ENCODE measurements around a stretch of chr22.

DNA sequence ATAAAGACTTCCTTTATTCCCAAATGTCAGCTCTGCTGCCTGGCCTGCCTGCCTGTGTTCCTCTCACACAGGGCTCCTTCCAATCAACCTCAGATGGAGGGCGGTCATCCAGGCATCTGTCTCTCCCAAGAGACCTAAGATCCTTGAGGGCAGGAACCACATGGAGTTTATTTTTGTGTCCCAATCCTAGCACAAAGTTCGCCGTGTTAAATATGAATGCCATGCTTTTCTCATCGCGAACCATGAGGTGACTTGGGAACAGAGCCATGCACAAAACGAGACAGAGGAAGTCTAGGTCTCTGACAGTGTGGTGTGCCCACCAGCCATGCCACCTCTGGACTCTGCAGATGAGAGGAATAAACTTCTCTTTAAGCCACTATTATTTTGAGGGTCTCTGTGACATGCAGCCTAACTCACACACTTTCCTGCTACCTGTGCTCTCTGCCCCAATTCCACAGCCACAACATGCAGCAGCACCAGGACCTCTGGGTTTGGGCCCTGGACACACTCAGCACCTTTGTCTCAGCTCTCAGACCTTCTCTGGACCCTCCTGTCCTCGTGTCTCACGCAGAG is 72.9 kb upstream of the ARFGAP3 start:
- PRO-cap = no peak

DNA sequence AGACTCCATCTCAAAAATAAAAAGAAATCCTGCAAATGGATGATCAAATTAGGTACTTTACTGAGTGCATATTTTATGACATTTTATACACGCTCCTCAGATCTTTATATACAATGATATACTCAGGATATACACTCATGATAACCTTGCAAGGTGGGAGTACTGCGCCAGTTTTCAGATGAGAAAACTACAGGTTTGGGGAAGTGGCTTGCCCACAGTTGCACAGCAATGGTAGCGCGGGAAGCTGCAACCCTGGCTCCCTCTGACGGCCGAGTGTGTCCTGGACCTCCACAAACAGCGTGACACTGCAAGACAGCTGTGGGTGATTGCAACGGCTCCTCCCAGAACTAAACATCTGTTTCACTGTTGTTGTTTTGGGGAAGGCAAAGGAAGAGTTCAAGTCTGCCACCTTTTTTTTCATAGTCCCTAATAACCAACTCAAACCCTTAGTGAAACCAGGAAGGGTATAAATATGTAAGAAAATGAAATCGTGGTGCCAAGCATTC is 47.0 kb downstream of the PACSIN2 start:
- PRO-cap = no peak

DNA sequence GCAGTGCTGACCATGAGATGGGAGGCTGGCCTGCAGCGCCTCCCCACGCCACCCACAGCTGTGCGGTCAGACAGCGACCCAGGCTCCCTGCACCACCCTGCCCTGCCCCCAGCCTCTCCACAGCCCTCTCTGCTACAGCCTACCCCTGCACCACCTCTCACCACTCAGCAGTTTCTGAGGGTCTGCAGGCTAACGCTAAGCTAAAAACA is 44.2 kb downstream of the PACSIN2 start:
- PRO-cap = no peak

GRCh38 chr22:43001523-43001855 is 13.5 kb downstream of the PACSIN2 start:
- PRO-cap = no peak

GRCh38 chr22:43003647-43004134 is 11.3 kb downstream of the PACSIN2 start:
- PRO-cap = no peak

DNA sequence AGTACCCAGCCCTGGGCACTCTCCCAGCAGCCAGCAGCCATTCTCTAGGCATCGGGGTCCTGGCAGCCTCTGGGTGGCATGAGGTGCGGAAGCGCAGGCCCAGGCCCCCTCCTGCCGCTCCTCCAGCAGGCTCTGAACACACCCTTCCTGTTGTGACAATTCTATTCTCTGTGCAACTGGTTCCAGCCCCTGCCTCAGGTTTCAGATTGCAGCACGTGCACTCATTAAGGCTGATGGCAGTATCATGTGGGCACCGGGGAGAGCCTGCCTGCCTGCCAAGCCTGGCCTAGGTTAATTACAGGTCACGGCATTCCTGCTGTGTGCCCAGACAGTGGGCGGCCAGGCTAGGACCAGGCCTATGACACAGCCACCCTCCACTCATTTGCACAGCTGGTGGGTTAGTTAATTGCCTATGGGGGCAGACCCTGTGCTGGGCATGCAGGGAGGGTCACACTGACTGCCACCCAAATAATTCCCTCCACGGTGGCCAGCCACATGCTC is 10.1 kb upstream of the PACSIN2 start:
- PRO-cap = no peak

DNA sequence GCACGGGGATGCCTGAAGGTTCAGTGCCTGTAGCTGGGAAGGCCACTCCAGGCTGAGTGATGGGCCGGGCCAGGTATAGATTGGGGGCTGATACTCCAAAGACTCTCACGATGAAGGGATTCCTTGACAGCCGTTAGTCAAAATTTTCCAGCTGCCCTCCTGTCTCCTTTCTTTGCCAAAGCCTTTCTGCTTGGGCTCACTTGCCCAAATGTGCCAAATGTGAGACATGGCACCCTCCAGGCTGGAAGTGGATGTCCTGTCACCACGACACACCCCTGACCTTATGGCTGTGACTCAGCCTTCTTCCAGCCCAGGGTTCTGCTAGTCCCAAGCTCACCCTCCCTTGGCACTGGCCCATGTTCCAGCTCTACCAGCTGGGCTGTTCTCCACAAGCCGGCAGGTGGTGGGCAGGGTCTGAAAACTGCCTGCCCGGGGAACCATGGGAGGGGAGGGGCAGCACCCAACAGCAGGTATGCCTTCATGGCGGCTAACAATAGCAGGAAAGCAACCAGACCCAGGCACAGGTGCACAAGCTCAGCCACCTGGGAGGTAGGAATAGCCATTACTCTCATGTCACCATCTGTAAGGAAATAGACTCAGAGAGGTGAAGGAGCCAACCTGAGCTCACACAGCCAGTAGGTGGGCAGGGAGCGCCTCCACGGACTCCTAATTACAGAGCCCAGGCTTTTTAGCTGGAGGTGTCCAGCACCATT is 13.4 kb upstream of the PACSIN2 start:
- PRO-cap = no peak

DNA sequence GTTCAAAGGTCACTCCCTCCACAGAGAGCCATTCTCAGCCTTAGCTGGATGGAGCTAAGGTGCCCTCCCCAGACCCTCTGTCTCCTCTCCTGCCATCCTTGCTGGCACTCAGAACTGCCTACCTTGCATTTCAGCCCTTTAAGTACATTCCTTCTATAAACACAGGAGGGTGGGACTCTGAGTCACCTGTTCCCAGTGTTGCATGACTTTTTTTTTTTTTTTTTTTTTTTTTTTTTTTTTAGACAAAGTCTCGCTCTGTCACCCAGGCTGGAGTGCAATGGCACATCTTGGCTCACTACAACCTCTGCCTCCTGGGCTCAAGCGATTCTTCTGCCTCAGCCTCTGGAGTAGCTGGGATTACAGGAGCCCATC is 8.5 kb downstream of the TTLL1 start:
- PRO-cap = no peak

DNA sequence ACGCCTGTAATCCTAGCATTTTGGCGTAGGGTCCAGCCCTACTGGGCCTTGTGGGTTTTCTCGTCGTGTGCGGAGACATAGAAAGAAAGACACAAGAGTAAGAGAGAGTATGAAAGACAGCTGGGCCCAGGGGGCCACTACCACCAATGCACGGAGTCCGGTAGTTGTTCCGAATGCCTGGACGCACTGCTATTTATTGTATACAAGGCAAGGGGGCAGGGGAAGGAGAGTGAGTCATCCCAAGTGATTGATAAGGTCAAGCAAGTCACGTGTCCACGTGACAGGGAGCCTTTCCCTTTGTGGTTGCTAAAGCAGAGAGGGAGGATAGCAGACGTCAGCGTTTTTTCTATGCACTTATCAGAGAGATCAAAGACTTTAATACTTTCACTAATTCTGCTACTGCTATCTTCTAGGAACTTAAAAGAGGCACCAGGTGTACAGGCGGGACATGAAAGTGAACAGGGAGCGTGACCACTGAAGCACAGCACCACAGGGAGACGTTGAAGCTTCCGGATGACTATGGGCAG is 6.6 kb upstream of the BIK start:
- PRO-cap = unidirectional peak, minus-strand start at position 169 of the sequence

DNA sequence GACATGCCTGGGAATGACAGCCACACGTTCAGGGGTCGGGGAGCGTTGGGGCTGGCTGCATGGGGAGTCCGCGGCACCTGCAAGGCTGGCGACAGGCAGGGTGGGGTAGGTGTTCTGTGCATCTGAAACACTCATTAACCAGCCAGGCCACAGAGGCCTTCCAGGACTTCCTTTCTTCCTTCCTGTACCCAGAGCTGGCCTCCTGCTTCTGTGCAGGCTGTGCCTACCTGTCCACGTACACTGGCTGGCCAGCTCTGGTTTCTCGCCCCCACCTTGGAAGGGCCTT is 16.0 kb downstream of the TTLL12 start:
- PRO-cap = no peak

GRCh38 chr22:43171438-43172191 is 15.3 kb downstream of the TTLL12 start:
- PRO-cap = bidirectional peak, plus-strand start at chr22:43171894, minus-strand start at chr22:43171717

DNA sequence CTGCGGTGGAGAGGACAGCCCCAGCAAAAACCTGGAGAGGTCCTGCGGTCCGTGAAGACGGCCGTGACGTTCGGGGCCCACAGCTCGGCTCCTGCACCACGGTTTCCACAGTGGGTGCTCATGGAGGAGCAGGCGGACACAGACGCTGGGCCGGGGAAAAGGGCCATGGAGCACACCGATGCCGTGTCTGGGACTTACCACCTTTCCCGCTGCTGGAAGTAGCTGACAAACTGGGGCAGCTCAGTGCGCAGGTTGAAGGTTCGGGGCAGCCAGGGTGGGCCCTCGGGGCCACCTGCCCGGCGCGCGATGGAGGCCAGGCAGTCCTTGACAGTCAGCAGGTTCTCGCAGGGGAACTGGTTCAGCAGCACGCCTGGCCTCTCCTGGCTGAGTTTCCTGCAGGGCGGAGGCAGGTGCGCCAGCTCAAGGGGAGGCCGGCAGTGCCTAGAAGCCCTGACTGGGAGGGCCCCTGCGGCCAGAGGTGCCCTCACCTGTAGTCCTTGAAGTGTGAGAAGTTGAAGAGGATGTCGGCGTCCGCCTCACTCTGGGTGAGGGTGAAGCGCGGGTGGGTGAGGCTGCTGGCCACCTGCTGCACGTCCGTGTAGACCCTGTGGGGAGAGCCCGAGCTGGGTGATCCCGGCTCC is 12.8 kb downstream of the TTLL12 start:
- PRO-cap = no peak

DNA sequence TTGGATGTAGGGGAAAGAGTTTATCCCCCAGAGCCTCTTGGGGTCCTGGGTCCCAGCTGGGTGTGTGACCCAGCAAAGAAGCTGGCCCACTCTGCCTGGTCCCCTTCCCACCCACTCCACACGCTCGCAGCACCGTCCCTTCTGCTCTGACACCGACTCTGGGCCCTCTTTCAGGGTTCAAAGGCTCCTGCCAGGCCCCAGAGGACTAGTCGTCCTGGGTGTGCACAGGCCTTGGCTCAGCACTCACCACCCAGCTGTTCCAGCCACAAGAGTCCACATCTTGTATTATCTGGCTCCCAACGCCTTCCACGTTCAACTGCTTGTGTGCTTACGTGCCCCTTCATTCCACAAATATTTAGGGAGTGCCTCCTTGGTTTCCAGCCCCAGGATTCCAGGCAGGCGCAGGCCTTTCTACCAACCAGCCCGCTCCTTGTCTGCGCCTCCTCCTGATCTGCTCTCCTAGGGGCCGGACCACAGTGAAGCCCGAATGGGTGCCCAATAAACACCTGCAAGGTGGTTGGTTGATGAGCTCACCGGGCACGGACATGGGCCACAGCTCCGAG is 70.9 kb downstream of the SCUBE1 start:
- PRO-cap = no peak

DNA sequence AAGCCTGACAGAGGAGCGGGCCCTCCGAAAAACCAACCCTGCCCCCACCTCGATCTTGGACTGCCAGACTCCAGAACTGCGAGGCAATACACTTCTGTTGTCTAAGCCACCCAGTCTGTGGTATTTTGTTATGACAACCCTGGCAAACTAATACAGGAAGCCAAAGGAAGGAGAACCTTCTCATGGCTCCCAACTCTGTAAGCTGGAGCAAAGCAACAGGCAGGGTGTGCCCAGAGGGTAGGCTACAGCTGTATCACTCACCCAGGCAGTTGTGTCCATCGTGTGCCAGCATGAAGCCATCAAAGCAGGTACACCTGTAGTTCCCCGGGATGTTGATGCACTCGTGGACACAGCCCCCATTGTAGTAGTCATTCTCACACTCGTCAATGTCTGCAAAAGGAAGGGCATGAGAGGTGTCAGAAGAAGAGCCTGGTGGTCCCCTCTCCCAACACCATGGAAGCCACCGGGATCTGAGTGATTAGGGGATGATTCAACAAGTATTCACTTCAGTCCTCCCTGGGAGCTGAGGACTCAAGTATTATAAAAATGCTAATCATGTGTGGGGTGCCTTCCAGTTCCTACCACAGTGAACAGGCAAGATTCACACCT is 23.4 kb downstream of the SCUBE1 start:
- PRO-cap = no peak

- PRO-cap = no peak
These were observed 23.5 kb upstream of the MPPED1 start for GRCh38 chr22:43388188-43388746.

DNA sequence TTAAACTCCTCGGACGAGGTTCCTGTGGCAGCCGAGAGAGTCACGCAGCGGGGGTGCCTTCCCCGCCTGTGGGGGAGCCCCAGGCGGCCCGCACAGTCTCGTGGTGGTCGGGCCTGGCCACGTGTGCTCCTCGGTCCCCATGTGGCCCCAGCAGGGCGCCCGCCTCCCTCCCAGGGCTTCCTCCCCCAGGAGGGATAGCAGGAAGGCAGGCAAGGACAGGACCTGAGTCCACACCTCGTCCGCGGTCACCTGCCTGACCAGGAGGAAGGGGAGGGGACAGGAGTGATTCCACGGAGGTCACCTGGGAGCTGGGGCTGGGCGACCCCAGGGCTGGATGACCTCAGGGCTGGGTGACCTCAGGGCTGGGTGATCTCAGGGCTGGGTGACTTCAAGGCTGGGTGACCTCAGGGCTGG is 12.1 kb upstream of the MPPED1 start:
- PRO-cap = no peak

GRCh38 chr22:43684359-43684816 is 127.7 kb downstream of the EFCAB6 start:
- PRO-cap = no peak

- PRO-cap = unidirectional peak, minus-strand start at chr22:43744559
These were observed 67.8 kb downstream of the EFCAB6 start for GRCh38 chr22:43744264-43744729.

GRCh38 chr22:43823395-43824160 is 11.5 kb upstream of the EFCAB6 start:
- PRO-cap = no peak

GRCh38 chr22:43861261-43861782 is 991 bp downstream of the SULT4A1 start:
- PRO-cap = bidirectional peak, plus-strand start at chr22:43861880, minus-strand start at chr22:43861700

All from jejunum (tissue), 1 donor.